Pulmonary artery (tissue), 1 donor: ENCODE measurements around the genes FKBP10 and ACLY.

DNA sequence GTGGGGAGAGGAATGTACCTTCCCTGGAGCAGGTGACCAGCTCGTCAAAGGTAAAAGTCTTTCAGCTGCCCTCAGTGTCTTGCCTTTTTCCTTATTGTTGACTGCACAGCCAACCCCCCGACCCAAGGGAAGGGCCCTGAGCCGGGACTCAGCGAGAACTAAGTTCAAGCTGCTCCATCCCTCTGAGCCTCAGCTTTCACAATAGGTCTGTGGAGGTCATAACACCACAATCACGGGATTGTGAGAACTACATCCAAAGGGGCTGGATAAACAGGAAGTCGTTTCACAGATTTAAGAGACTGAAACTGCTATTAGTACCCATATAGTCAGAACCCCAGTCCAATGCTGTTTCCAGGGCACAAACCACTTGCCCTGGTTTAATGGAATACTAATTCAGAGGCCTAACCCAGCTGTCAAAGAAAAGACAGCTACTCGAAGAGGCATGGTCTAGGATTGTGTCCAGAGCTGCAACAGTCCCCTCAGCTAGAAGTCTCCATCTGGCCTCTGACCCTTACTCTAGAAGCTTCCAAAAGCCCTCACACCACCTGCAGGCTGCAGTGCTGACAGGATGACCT, 2.8 kb upstream of the KRT36 start:
- PRO-cap, result unidirectional peak, minus-strand start at position 191 of the sequence

DNA sequence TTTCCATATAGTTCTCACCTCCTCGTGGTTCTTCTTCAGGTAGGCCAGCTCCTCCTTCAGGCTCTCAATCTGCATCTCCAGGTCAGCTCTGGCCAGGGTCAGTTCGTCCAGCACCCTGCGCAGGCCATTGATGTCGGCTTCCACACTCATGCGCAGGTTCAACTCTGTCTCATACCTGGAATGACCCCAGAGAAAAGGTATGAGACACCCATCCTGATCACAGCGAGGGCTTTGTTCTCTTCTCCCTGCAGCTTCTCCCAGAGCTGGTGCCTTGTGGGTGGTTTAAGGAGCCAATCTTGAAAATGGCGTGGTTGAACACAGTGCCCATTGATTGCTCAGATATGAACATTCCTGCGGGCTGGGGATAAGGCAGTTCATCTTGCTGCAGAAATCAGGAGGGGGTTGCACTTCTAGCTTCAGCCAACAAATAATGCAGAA, 2.4 kb downstream of the KRT14 start:
- PRO-cap, result no peak

GRCh38 chr17:41801395-41801891, 10.3 kb downstream of the P3H4 start:
- PRO-cap, result no peak

GRCh38 chr17:41812867-41813125, at the start of gene FKBP10:
Gene FKBP10, plus strand, starts transcription at chr17:41813004.
- PRO-cap, result bidirectional peak, plus-strand start at chr17:41813007, minus-strand start at chr17:41812902

DNA sequence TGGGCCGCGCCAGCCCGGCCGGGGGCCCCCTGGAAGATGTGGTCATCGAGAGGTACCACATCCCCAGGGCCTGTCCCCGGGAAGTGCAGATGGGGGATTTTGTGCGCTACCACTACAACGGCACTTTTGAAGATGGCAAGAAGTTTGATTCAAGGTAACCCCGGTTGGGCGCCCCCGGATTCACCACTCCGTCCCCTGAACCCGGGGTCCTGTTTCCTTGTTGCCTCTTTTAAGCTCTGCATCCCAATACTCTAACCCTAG, 252 bp downstream of the FKBP10 start:
- PRO-cap, result no peak

- PRO-cap, result no peak
Observed at GRCh38 chr17:41822928-41823502, 10.2 kb downstream of the FKBP10 start.

GRCh38 chr17:41907298-41907863, 11.4 kb downstream of the ACLY start:
- PRO-cap, result no peak

DNA sequence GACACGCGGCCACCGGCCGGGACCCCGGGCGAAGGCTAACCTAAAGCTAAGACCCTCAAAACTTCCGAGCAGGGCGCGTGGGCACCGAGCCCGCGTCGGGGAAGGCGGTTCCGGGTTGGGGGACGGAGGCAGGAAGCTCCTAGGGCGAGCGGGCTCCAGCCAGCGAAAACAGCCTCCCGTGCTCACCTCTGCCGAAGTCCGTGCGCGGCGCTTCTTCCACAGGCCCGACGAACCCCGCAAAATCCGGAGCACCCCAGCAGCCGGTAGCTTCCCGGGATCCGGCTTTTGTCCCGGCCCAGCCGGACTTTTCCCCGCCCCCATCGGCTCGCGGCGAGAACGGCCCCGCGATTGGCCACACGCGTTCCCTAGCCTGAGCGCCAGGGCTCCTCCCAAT, at the start of gene ACLY:
ACLY (minus strand) TSS at position 258 of the 394 bp plus-strand sequence.
- PRO-cap, result bidirectional peak, plus-strand start outside the sequence, minus-strand start at position 287 of the sequence

DNA sequence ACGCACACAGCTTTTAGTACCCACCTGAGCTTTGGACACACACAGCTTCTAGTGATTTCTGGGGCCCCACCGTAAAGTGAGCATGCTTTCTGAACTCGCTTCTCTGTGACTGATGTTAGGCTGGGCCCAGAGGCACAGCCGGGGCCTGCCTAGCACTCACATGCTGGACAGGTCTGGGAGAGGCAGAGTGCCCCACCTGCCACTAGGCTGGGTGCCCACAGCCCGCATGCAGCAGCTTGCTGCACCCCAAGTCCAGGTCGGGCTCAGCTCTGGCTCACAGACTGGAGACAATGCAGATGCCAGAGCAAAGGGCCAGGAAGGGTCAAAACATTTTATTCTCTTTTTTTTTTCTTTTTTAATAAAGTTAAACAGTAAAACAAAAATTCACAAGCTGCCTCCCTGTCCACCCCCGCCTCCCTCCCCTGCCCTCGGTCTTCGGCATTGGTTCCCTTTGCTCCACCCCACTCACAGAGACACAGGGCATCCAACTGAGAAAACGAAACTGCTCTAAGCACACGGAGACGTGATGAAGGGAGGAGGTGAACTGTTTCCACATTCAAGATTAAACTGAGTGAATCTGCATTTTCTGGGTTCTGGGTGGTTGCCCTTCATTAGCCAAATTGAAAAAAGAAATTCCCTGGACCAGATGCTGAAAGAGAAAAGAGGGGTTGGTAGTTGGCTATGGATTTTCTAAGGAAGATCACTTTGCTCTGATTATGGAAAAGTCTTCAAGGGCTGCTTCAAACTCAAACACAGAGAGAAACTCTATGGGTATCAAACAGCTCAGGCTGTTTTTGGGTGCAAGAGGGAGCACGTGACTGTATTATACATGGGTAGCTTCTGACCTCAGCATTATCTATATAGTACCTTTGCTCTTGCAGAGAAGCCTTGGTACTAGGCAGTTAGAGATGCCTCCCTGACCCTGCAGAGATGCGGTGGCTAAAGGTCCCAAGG, 9.8 kb downstream of the CNP start:
- PRO-cap, result no peak

DNA sequence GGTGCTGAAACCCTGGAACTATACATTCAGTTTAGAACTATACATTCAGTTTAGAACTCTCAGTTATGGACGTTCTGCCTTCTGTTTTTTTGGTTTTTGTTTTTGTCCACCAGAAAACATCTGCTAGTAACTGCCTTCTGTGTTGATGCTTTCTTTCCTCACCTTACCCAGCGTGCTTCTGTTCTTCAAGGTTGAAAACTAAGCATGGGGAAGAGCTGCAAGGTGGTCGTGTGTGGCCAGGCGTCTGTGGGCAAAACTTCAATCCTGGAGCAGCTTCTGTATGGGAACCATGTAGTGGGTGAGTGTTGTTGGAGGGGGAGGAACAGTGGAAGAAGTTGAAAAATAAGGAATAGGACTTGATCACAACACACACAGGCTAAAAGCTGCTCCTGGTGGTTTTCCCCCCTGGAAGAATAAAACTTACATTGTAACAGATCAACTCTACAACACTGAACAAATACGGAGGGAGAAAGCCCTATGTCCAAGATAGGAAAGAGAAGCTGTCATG, 1.5 kb downstream of the NKIRAS2 start:
- PRO-cap, result no peak

- PRO-cap, result no peak
Observed at GRCh38 chr17:42022224-42022867, 2.5 kb downstream of the NKIRAS2 start.

- PRO-cap, result no peak
Observed at GRCh38 chr17:42024057-42024472, 4.2 kb downstream of the NKIRAS2 start.

DNA sequence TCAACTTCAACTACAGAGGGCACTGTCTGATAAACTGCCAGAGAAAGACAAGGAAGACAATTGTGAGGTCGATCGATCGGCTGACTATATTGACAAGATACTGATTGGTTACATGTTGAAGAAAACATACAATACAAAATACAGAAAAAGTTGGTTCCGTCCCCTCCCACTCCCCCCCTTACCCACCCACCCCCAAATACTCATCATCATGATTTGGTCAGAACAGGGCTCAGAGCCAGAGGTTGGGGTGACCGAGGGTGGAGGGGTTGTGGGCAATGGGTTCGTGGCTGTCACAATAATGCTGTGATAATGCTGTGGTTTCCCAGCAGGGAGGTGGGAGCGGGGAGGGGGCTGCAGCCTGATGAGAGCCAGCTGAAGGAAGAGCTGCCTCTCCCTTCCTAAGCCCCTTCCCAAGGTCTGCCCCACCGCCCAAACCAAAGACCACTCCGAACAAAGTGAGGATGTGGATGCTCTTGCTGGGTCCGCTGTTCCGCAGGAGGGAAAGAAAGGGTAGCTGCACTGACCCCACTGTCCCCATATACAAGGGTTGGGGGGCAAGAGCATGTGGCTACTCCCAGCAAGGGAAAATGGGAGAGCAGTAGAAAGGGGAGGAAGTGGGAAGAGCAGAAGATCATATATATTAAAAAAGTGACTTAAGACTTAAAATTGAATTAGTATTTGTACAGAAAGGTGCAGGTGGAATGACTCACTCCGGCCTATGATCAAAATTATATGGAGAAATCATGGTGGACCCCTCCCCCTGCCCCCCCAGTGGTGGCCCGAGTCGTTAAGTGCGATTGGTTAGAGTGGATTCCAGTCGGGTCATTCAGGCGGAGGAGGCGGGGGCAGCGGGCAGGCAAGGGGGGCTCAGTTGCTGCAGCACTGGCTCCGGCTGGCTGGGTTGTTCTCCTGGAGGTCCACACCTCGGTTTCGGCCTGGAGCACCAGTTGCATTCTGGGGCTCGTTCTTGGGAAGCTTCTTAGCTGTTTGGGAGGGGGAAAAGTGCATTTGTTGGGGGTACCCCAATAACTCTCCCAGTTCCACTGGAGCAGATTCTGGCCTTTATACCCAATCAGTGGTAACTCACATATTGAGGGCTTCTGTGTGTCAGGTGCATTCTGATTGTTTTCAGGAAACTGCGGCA, 2.7 kb downstream of the HSPB9 start:
- PRO-cap, result no peak

GRCh38 chr17:42249875-42250570, 26.2 kb downstream of the STAT5B start:
- PRO-cap, result no peak

GRCh38 chr17:42273175-42273508, 3.0 kb downstream of the STAT5B start:
- PRO-cap, result no peak

DNA sequence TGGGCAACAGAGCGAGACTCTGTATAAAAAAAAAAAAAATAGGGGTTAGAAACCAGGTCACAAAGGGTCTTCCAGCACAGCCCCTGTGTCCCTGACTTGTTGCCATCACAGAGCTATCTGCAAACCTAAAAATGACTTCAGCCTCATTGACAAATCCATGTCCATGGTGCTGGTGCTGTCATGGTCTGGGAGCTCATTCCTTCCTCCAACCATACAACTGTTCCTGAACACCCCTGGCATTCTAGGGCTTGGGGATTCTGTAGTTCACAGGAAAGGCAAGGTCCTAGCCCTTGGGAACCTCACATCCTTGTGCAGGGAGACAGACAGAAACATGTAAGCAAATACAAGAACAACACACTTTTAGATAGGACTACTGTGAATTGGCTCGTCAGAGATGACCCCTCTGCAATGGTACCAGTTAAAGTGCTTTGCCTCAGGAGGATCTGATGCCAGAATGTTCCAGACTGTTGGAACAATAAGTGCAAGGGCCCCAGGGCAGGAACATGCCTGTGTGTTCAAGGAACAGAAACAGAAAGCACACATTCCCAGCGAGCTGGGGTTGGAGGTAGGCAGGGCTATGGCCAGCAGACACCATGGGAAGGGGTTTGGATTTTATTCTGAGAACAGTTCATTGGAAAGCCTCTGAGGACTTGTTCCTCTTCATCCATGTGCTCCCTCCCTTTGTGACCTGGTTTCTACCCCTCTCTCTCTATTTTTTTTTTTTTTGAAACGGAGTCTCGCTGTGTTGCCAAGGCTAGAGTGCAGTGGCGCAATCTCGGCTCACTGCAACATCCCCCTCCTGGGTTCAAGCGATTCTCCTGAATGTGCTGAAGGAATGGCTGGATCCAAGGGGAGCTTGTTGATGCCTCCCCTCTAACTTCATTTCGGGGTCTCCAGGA, 6.1 kb downstream of the STAT5A start:
- PRO-cap, result no peak

- PRO-cap, result unidirectional peak, minus-strand start at chr17:42325151
Observed at GRCh38 chr17:42324881-42325572, 36.7 kb downstream of the STAT5A start.

GRCh38 chr17:42387654-42388242, 494 bp downstream of the STAT3 start:
- PRO-cap, result bidirectional peak, plus-strand start at chr17:42387841, minus-strand start at chr17:42387836

- PRO-cap, result bidirectional peak, plus-strand start at chr17:42421592, minus-strand start at chr17:42421496
Observed at GRCh38 chr17:42421029-42421681, 1.9 kb downstream of the CAVIN1 start.

GRCh38 chr17:42519230-42519564, 16.8 kb upstream of the NAGLU start:
- PRO-cap, result no peak